Cardiac atrium fibroblast (primary cell): ENCODE data around the gene CDIP1.

GRCh38 chr16:4369013-4369344 is 2.7 kb upstream of the VASN start:
- RAMPAGE, long total RNA = no peak

GRCh38 chr16:4390509-4390980 is 18.9 kb downstream of the VASN start:
- RAMPAGE, long total RNA = no peak

DNA sequence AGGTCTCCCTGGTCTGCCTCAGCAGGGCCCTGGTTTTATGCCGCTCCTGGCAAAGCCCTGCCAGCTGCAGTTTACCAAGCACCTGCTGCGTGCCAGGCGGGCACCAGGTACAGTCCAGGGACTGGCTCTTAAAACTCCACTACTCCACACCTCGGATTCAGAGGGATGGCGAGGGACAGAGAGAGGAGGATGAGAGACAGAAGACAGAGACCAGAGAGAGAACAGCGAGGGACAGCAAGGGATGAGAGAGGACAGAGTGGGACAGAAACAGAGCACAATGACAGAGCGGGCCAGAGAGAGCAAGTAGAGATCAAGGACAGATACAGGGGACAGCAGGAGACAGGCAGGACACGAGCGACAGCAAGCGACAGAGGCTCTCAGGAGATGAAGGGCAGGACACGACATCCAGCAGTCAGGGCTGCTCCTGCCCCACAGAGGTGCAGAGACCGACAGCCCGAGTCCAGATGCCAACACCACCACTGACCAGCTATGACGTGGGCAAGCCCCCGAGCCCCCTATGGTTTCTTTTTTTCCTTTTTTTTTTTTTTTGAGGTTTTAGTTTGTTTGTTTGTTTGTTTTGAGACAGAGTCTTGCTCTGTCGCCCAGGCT is 14.9 kb downstream of the CORO7 start:
- RAMPAGE, long total RNA = no peak

GRCh38 chr16:4411605-4412305 is 4.6 kb downstream of the CORO7 start:
- RAMPAGE, long total RNA = no peak

GRCh38 chr16:4488136-4488880 is 12.1 kb downstream of the HMOX2 start:
- RAMPAGE, long total RNA = no peak

DNA sequence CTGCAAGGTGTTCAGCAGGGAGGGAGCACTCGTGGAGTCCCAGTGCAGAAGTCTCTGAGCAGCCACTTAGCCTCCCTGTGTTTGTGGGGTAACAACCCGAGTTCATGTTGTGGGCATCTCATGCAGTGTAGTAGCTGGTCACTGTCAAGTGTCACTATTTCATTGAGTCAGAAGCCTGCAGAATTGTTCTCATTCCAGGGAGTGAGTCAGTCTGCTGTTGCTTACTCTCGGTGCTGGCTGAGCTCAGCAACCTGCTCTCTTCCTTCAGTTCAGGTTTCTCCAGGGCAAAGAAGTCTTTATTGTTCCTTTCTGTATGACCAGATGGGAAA is 24.1 kb downstream of the HMOX2 start:
- RAMPAGE, long total RNA = no peak

GRCh38 chr16:4538165-4539253 is at the start of gene CDIP1:
Gene CDIP1 (minus strand): TSS chr16:4538773.
- RAMPAGE, long total RNA = no peak

- RAMPAGE, long total RNA = no peak
These were observed 3.6 kb upstream of the UBALD1 start for GRCh38 chr16:4618053-4618872.

DNA sequence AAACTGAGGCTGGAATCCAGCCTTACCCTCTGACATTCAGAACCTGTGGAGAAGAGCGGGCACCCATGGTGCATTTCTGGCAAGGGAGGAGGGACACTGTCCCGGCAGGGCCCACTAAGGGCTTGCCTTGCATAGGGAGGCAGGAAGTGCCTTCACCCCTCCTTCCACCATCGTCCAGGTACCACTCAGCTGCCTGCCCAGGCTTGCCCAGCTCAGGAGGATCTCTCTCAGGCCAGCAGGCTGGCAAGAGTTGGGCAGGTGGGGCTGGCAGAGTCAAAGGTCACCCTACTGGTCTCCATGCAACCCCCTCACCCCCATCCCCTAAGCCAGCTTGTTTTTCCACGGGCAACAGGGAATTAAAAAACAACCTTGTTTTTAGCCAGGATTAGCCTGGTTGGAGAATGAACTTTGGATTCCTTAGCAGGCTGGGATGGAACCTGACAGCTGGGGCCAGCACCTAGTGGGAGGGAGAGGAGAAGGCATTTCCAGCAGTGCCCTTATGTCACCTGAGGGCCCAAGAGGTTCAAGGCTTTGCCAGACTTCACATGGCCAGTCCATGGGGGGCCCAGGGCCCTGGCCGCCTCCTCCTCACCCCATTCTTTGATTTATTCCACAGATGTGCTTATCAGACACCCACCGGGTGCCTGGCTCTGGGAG is 4.3 kb upstream of the UBALD1 start:
- RAMPAGE, long total RNA = no peak

DNA sequence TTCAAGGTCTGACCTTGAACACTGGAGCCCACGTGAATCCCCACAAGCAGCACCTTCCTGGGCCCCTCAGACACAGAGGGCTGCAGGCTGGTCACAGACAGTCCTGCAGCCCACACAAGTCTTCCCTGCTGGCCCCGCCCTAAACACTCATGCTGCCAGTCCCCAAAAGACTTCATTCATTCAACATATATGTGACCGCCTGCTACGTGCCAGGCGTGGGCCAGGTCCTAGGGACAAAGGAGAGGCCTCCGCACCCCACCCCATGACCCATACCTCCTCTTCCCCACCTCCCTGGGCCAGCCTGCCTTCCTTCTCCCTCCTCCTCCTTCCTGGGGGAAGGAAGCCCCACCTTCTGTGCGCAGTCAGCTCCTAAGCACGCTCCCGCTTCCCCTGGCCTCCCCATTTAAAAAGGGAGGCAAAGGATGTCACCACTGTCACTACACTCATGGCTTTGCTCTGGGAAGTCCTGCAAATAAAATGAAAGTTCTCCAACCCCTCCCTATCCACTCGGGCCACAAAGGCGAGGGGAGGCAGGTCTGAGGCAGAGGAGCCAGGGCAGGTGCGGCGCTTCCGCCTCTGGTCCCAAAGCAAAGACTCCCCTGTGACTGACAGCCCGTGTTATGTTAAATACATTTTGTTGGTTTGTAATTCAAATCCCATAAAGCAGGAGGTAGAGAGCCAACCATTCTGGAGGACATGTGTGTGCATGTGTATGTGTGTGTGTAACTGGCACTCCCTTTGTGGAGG is 9.0 kb downstream of the DNAAF8 start:
- RAMPAGE, long total RNA = no peak

DNA sequence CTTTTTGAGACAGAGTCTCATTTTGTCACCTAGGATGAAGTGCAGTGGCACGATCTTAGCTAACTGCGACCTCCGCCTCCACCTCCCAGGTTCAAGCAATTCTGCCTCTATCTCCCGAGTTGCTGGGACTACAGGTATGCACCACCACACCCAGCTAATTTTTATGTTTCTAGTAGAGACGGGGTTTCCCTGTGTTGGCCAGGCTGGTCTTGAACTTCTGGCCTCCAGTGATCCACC is 12.7 kb downstream of the GLYR1 start:
- RAMPAGE, long total RNA = no peak

GRCh38 chr16:4868380-4869282 is 21.4 kb downstream of the UBN1 start:
- RAMPAGE, long total RNA = no peak

DNA sequence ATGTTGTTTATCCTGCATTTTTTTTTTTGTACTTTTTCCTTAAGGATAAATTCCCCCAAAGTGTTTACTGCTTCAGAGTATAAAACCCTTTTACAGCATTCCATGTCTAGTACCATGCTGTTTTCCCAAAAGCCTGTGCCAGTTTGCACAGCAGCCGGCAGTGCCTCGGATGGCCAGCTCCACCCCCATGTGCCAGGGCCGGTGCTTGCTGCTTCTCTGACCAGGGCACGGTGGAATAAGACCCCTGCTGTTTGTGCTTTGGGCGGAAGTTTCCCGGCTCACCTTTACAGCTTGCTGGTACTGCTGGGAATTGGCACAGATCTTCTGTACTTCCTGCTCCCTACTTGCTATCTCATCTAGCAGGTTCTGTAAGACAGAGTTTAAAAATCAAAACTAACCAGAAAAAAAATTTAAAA is 41.4 kb downstream of the UBN1 start:
- RAMPAGE, long total RNA = no peak

- RAMPAGE, long total RNA = no peak
These were observed 18.0 kb downstream of the SEC14L5 start for GRCh38 chr16:4976222-4976490.

DNA sequence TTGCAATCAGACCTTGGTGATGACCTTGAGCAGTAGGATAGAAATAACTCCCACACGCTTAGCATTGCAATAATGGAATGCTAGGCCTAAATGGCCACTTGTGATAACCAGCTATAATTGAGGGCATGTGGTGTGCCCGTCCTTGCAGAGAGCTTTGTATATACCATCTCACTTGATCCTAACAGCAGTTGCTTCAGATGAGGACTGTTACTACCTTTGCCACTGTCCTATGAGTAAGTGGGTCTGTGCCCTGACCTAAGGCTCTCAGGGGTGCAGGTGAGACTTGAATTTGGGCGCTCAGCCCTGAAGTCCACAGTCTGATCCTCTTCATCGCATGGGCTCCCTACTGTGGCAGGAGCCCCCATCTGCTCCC is 30.8 kb downstream of the NAGPA start:
- RAMPAGE, long total RNA = no peak

DNA sequence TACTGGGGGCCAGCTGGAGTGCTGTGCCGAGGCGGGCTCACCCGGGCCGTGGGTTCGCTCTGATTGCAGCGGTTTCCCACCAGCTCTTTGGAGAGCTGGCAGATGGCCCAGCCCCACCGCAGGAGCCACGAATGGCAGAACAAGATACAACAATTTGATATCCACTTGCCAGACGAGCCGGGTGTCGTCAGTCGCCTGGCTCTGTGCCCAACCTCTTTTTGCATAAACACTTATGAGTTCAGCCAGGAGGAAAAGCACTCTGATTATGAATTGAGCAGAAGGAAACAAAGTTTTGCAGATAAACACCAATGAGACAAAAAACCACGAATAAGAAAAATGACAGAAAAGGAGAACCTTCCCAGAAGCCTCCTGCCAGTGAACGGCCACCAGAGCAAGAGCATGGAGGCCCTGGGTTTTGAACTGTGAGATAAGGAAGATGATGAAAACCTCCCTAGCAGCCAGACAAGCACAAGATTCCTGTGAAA is 19.9 kb upstream of the EEF2KMT start:
- RAMPAGE, long total RNA = no peak

- RAMPAGE, long total RNA = no peak
These were observed 1257.1 kb downstream of the TMEM114 start for GRCh38 chr16:7333218-7333686.

DNA sequence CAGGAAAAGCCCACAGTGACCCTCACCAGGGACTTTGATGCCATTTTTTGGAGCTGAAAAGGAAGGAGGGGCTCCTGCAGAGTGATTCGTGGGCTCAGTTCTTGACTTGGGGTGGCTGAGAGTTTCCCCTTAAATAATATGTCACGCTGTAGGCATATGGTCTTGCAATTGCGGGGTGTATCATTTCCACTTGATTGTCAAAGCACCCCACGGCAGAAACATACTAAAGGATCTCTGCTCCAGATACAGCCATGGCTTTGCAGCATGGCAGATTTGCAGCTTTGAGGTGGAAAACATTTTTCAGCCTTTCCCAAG is 1238.4 kb downstream of the TMEM114 start:
- RAMPAGE, long total RNA = no peak

- RAMPAGE, long total RNA = no peak
These were observed 71.3 kb downstream of the TMEM114 start for GRCh38 chr16:8518982-8519518.

DNA sequence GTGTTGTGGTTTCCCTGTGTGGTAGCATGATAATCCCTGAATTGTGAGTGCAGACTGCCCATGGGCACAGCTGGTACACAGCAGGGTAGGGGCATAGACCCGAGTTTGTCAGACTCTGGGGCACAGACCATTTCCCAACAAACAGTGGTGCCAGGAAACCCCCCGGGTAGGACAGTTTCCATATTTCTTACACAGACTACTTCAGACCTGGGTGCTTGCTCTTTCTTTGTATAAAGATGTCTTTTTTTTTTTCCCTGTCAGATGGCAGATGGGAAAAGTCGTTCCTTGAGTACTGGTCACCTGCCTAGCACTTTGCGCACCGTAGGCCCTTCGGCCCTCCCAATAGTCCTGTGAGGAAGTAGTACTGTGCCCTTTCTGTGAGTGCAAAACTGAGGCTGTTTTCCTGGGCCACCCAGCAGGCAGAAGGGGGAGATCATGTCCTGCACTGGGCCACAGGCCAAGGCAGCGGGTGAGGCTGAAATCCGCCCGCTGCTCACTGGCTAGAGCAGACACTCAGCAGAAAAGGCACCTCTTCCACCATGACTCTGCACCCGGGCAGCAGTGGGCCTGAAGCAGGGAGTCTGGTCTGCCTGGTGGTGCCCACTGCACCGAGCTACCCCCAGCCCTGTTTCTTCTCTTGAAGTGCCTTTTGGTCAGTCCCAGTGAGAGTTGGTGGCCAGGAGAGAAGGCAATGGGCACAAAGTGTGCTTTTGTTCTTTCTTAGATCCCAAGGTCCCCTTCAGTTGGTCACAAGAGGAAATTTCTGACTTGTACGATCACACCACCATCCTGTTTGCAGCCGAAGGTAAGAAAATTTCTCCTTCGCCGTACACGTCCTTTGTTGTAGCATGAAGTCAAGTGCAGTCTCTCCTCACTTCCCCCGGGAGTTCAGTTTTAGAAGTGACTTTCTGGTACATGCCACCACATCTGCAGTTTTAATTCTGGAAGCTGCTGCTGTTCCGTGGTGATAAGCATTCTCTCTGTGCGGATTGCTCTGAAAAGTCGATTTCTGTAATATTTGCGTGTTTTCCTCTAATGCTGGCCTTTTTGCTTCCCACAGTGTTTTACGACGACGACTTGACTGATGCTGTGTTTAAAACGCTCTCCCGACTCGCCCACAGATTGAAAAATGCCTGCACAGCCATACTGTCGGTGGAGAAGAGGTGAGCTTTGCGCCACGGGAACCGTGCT is 20.3 kb downstream of the METTL22 start:
- RAMPAGE, long total RNA = no peak